LNCaP clone FGC (cell line): ENCODE measurements around the genes CLHC1 and MTIF2.

DNA sequence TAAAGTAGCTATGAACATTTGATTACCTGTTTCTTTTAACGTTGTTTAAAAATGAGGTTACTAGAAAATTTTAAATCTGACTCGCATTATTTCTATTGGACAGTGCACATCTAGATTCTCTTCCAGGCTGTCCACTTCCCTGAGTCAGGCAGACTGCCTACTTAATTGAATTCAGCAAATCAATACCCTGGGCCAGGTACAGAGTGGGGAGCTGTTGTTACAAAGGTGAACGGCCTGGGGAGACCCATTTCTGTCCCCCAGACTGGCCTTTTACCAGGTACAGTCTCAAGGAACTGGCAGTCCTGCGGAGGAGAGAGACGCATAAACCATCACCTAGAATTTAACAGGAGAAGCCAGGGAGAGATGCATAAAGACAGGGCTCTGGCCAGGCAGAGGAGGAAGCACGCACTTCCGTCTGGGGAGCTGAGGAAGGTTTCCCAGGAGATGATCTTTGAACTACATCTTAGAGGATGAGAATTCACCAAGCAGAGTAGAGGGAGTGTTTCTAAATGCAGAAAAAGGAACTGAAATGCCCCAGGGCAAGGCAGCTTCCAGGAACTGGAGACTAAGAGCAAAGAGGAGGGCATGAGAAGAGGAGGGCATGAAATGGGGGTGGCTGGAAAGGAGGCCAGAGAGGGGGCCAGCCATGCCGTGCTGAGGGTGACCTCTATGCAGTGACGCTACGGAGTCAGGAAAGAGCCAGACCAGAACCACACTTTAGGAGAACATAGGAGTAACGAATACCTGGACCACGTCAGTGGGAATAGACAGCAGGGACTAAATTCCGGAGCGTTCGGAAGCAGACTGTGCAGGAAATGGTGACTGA, 86.7 kb upstream of the RTN4 start:
- RRBS, 2 experiments = no CpG with 5 or more reads among the region's 15 CpGs

- RRBS, 2 experiments = no CpG with 5 or more reads among the region's 10 CpGs
Observed at GRCh38 chr2:55163203-55163612, 68.9 kb downstream of the CLHC1 start.

GRCh38 chr2:55167848-55168446, 64.1 kb downstream of the CLHC1 start:
- RRBS, 2 experiments = no CpG with 5 or more reads among the region's 7 CpGs

GRCh38 chr2:55231696-55232484, at the start of gene CLHC1:
Gene CLHC1, minus strand, starts transcription at chr2:55232293.
- RRBS, 2 experiments = no CpG with 5 or more reads among the region's 25 CpGs

DNA sequence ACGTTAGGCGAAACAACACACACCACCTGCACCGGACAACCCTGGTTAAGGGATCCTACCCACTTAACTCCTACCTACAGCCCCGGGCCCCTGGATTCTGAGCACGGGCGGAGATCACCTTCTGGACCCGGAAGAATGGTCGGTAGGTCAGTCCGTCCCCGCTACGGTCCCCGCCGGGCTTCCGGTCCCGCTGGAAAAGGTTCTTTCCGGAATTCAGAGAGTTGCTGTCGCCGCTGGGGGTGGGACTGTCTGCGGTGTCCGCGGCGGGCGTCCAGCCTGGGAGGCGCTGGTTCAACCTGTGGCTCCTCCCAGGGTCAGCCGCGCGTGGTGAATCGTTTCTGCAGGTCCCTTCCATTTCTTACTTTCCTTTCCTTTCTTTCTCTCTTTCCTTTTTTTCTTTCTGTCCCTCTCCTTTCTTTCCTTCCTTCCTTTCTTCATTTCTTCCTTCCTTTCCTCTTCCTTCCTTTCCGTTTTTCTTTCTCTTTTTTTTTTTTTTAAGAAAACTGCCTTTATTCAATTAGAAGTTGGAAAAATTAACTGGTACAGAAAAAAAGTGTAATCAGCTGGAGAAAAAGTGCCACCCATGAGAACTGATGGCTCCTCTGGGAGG, at the start of gene MTIF2:
Gene MTIF2 (minus strand): TSS at position 137 of the 610 bp plus-strand sequence.
- RRBS, 2 experiments = 2 to 3% methylated on average over 7 of the region's 29 CpGs

DNA sequence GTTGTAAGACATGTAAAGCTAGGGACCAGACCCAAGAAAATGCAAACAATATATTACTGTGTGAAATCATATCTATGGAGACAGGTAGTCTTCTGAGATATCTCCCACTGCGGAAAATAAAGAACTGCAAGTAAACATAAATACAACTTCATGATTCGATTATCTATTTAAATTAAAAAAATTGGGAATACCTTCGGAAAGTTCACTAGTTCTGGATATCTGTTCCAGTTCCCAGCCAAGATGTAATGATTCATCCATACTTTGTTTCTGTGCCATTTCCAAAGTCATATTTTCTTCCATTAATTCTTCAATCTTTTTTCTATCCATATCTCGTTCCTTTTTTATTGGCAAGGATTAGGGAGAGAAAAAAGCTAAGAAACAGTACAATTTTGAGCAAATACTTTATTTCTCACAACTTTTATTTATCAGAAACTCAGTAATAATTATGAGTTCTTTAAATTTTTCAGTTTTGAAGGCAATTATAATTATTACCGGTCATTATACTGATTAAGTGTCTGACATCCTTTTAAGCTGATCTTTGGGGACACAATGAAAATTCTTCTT, 74.5 kb upstream of the MTIF2 start:
- RRBS, 2 experiments = no CpG with 5 or more reads among the region's 5 CpGs

DNA sequence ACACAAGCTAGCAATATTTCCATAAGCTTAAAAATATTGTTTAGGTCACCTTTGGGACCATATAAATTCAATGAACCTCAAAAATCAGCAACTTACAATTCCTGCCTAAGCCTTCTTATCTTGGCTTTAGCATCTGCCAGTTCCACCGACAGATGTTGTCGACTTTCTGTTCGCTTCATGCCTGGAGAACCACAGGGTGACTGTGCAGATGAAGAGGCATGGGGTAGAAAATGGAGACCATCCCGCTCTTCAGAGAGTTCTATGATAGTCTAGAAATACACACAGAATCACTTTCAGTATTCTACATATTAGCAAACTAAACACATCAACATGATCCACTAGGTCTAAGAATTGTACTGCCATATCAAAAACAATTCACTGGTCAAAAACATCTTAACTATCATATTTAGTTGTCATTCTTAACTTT, 64.2 kb downstream of the CCDC88A start:
- RRBS, 2 experiments = no CpG with 5 or more reads among the region's 4 CpGs

DNA sequence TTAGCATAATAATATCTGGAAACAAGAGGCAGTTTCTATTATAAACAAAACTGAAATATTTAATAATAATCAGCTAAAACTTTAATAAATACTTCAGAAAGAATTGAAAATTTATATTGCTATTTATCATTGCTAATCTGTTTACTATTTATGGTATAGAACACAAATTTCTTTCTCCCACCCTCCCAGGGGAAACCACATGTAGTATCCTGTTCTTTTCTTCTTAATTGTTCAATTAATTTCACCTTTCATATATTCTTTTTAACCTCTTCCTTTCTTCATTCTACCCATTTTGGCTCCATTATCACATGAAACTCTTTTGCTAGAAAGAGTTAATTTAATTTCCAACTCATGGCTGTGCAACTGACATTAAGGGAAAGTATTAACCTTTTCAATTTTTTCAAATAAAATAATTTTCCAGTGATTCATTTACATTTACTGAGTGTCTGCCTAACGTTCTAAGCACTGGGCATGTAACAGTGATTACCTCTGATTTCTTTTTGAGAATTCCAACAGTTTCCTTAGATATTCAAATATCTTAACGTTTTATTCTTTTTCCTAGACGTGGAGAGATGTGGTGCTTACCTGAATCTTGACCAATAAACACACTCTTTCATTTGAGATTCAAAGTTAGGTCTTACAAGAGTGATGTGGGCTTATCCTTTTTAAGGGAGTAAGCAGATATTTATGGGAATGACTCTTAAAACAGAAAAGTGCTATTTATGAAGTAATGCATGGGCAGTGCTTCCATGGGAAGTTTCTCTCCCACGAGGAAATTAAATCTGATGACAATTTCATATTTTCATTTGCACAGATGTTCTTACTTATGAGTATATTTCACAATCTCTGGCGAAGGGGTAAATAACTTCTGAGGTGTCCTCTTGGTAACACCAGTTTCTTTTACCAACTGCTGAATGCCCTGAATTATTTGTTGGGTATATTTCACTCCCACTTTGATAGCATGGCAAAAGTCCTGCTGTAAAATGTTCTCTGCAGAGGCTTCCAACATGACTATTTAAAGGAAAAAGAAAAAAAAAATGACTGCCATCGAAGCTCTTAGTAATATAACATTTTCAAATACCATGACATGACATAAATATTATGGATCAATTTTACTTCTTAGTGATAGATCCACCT, 21.2 kb downstream of the PNPT1 start:
- RRBS, 2 experiments = no CpG with 5 or more reads among the region's 6 CpGs

DNA sequence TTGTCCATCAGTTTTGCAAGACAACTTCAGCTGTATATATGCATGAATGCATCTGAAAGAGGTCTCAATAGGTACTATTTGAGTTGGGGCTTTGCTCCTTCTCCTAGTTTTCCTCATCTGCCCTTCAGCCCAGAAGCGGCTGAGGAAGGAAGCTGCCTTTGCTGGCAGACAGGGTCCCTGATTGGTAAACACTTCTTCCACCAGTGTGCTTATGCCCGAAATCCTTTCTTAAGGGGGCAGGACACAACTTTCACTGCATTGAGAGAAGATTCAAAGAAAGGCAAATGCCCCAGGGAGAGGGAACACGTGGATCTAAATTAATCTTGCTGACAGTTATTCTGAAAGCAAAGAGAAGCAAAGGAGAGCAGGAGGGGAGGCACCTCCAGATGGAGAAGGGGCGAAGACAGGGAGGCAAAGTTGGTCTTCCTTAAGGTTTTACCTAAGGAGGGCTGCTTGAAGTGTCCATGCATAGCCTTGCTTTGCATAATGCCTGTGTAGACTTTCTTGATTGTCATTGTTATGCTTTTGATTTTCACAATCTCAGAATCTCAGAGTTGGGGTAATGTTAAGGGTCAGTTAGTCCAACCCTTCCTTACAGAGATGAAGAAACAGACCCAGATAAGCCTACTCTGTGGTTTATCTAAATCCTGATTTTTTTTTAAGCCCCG, 92.2 kb upstream of the EFEMP1 start:
- RRBS, 2 experiments = no CpG with 5 or more reads among the region's 5 CpGs

DNA sequence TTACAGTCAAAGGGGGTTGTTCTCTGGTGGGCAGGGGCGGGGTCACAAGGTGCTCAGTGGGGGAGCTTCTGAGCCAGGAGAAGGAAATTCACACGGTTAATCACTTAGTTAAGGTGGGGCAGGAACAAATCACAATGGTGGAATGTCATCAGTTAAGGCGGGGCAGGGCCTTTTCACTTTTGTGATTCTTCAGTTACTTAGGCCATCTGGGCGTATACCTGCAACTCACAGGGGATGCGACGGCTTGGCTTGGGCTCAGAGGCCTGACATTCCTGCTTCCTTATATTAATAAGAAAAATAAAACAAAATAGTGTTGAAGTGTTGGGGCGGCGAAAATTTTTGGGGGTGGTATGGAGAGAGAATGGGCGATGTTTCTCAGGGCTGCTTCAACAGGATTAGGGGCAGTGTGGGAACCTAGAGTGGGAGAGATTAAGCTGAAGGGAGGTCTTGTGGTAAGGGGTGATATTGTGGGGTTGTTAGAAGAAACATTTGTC, 67.0 kb downstream of the VRK2 start:
- RRBS, 2 experiments = no CpG with 5 or more reads among the region's 9 CpGs

DNA sequence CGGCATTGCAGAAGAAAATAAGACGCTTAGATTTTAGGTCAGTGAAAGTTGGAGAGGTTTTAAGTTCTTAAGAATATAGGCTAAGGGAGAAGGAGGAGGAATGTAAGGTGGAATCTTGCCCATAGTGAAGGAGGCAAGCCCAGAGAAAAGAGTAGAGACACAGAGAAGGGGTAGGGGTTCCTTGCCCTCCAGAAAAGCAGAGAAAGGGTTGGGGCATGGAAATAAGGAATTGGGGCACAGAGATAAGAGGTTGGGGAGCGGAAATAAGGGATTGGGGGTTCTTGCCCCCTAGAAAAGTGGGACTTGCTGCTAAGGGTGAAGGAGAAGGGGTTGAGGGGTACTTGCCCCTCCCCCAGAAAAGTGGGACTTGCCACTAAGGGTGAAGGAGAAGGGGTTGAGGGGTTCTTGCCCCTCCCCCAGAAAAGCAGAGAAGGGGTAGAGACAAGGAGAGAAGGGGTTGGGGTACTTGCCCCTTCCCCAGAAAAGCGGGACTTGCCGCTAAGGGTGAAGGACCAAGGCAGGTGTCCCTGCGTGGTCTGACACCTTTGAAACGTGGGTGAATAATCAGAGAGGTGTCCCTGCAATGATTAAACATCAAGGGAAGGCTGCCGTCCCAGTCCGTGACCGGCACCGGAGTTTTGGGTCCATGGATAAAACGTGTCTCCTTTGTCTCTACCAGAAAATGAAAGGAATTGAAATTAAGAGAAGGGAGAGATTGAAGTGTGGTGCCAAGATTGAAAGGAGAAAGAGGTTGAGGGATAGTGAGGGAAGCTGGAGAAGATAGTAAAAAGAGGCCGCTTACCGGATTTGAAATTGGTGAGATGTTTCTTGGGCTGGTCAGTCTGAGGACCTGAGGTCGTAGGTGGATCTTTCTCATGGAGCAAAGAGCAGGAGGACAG, 71.4 kb downstream of the VRK2 start:
- RRBS, 2 experiments = no CpG with 5 or more reads among the region's 15 CpGs

DNA sequence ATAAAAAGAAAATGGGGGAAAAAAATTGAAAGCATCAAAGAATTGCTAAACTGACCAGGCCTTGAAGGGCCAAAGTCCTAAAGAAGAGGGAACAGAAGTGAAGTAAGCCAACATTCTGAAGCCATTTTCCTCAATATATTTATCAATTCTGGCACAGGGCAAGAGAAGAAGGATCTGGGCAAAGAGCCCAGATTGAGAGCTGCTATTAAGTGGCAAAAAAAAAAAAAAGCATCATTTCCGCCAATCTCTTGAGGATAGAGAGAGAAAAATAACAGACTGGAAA, 25.7 kb downstream of the FANCL start:
- RRBS, 2 experiments = no CpG with 5 or more reads among the region's 1 CpG

DNA sequence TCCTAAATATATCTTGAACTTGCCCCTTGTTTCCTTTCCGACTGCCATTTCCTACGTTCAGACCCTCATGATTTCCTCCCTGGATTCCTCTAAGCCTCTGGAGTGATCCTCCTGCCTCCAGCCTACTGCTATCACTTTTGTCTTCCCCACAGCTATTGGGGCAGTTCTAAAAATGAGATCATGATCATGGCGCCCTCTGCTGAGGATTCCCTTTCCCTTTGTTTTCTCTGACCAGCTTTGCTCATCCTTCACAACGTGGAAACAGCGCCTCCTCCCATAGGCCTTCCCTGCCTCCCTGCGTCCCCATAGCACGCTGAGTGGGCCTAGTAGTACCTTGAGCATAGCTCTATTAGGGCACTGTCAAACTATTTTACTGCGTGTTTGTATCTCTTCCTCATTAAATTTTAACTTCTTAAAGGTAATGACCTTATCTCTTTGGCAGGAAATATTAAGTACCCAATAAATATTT, 206.9 kb upstream of the FANCL start:
- RRBS, 2 experiments = no CpG with 5 or more reads among the region's 8 CpGs

DNA sequence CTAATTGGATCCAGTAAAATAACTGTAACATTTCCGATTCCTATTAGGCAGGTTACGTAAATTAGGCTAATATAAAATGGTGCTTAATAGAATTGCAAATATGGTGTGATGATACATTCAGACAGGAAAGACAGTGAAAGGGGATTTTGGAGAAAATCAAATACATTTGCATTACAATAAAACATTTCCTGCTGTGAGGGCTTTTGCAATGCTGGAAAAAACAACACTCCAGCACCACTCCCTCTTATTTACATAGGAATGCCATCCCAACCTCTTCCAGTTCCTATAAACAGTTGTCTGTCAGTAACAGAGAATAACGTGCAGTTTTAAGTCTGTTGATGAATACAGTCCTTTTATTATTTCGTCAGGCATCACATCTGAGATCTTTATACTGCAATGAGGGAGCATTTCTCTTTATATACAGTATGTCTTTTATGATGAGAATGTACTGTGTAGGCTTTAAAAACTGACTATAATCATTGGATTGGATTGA, 298.9 kb upstream of the FANCL start:
- RRBS, 2 experiments = no CpG with 5 or more reads among the region's 4 CpGs

DNA sequence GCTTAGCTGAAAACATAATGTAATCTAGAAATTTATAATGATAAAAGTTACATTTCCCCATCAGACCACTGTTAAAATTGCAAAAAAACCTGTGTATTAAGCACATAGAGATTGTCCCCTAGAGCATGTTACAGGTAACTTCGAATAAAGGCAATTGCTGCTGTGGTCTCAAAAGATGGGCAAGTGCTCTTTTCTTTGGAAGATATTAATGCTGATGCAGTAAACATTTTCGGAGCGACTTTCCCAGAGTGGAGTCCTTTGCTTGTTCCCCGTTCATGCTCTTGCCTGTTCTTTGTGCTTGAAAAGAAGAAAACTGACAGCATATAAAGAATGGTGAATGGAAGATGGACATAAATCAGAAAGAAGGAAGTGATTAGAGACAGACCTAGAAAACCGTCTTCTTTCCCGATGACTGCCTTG, 740.0 kb upstream of the FANCL start:
- RRBS, 2 experiments = no CpG with 5 or more reads among the region's 6 CpGs

DNA sequence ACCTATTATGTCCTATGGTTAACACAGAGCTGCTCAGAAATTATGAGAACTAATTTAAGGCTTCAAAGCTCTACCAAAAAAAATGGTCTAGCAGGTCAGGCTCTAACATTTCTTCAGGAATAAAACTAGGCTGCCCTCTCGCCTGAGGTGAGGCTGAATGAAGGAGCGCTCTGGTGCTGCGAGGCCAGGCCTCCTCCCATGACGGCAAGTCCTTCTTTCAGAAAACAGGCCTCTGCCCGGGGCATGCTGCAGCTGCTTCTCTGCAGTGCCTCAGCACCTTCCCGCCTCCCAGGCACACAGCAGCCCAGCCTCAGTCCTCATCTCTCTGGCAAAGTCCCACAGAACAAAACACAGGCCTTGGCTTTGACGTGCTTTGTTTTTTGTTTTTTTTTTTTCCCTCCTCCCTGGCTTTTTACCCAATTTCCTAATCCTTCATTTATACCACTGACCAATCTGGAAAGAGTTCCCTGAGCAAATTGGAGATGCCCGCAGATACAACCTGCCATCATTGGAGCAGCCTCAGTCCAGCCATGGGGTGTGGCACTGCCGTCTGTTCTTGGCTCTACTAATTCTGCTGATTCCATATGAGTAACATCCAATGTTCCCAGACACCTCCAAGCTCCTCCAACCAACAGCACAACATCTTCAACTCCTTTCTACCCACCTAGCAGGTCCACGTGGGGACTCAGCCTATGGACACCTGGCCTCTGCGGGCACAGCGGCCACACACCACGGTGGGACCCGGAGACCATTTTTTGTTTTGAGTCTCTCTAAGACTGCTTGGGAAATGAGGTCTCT, 74.7 kb downstream of the BCL11A start:
- RRBS, 2 experiments = no CpG with 5 or more reads among the region's 14 CpGs

DNA sequence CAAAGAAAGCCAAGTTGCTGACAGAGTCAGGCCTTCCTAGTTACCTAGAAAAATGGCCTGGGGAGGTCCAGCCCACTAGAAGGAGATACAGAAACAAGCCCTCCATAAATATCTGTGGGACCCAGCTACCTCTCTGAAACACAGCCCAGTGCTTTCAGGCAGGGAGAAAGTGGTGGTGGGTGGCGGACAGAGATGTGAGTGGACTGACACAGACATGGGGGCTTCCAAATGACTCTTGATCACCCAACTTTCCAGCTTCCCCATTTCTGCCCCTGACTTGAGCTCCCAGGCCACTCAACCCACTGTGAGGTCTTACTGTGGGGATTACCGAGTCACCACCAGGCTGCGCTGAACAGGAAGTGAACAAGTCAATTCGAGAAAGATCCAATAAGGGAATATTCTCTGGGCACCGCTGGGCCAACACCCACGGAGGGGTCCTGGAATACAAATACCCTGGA, 37.9 kb downstream of the BCL11A start:
- RRBS, 2 experiments = no CpG with 5 or more reads among the region's 6 CpGs

- RRBS, 2 experiments = no CpG with 5 or more reads among the region's 7 CpGs
Observed at GRCh38 chr2:60544004-60544569, 9.4 kb downstream of the BCL11A start.

DNA sequence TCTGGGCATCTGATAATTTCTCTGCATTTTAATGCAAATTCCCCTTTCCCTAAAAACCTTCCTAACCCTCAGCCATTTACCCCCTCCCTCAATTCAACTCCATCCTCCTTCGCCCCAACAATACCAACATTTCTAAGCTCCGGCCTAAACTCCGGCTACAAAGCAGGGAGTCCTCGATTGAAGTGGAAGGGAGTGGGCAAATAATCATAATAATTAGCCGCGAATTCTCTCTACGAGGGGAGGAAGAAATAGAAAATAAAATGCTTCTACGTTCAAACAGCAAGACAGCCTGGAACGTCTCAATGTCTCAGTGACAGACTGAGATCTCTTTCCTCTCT, 4.6 kb downstream of the BCL11A start:
- RRBS, 2 experiments = no CpG with 5 or more reads among the region's 9 CpGs

GRCh38 chr2:60899525-60899856, 18.1 kb downstream of the REL start:
- RRBS, 2 experiments = no CpG with 5 or more reads among the region's 3 CpGs